Subcutaneous preadipocyte (primary cell): ENCODE measurements around a stretch of chr12.

- CAGE, long polyA plus RNA: no peak
Observed at GRCh38 chr12:124469404-124469954, 97.9 kb downstream of the NCOR2 start.

- CAGE, long polyA plus RNA: no peak
Observed at GRCh38 chr12:124472871-124473308, 94.5 kb downstream of the NCOR2 start.

DNA sequence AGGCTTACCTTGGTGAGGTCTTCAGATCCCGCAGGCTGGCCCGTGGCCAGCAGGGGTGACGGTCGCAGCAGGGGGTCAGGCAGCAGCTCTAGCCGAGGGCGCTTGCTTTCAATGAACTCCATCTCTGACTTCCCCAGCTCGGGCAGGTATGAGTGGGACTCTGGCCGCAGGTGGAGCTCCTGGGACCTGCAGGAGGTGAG, 83.9 kb downstream of the NCOR2 start:
- CAGE, long polyA plus RNA: no peak

DNA sequence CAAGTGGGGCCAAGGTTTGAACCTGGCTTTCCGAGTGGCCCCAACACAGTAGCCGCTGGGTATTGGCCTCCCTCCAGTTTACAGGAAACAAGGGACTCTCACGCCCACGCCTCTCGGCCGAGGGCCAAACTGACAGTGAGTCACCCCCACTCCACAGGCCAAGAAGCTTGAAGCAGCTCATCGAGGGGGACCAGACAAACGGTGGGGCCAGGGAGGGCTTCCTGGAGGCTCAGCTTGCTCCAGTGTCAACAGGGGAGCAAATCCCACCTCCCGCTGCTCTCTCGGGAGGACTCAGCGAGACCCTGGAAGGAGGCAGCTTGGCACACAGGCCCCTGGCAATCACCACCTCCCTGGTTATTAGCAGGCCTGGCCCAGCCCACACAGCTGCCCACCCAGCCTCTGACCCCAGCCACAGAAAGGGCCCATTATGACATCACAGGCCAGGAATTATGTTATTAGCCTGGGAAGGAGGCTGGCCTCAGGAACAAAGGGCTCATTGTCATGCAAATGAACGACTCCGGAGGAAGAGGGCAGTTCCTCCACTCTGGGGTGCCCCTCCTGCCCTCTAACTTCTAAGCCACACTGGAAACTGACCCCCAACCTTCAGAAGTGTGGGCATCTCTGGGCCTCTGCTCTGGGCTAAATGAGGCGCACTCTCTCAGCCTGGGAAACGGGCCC, 54.5 kb downstream of the NCOR2 start:
- CAGE, long polyA plus RNA: no peak

DNA sequence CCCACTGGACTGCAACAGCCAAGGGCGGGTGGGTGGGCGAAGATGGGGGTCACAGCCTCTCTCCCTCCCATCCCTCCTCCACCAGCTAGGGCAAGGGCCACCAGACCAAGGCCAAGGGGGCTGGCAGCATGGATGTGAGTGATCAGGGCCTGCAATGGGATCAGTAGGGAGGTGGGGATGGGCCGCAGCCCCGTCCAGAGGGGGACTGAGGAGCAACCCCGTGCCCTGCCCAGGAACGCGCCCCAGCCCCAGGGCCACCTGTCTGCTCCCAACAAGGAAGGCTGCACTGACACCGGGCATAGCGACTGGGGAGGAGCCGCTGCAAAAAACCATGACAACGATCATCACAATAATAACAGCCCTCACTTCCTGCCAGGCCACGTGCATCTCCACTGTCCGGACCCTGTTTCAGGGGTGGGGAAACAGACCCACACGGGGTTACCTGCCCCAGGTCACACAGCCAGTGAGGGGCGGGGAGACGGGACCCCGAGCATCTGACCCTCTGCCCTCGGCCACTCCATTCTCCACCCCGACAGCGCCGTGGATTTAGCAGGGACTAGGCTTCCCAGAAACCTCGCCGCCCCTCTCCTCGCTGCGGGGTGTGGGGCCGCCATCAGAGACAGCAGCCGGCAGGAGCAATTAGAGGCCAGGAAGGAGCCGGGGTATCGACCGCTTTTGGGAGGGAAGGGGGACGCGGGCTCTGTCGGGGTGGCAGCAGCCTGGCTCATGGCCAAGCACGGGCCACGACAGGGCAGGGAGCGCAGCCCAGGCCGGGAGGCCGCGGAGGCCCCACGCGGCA, 24.2 kb downstream of the NCOR2 start:
- CAGE, long polyA plus RNA: no peak

- CAGE, long polyA plus RNA: no peak
Observed at GRCh38 chr12:124557117-124557738, 10.2 kb downstream of the NCOR2 start.

DNA sequence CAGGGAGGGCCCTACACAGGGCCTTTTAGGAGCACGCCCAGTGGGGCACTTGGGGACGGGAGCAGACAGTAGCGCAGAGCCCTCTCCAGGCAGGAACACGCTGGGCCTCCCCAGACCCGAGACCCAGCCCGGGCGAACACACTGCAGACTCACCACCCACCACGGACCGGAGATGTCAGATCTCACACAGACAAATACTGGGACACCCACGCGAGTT, 529 bp upstream of the NCOR2 start:
- CAGE, long polyA plus RNA: no peak

DNA sequence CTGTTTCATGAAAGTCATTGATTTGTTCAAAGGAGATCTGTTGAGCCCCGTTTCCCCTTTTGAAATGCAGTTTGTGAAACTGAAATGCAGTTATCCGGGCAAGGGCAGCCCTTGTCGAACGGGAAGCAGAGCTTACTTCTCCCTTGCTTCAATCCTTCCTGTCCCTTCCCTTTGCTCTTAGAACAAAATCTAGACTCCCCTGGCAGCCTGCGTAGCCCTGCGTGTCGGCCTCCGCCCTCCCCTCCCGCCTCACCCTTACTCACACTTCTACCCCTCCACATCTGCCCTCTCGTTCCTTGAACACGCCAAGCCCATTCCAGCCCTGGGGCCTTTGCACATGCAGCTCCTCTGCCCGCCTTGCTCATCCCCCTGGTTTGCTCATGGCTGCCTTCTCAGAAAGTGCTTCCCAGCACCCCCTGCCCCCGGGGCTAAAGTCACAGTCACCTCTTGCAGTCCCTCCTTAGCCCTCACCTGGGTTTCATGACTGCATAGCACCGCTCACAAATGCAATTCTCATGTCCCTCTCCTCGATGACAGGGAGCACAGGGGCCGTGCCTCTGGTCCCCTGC, 49.5 kb upstream of the NCOR2 start:
- CAGE, long polyA plus RNA: no peak

DNA sequence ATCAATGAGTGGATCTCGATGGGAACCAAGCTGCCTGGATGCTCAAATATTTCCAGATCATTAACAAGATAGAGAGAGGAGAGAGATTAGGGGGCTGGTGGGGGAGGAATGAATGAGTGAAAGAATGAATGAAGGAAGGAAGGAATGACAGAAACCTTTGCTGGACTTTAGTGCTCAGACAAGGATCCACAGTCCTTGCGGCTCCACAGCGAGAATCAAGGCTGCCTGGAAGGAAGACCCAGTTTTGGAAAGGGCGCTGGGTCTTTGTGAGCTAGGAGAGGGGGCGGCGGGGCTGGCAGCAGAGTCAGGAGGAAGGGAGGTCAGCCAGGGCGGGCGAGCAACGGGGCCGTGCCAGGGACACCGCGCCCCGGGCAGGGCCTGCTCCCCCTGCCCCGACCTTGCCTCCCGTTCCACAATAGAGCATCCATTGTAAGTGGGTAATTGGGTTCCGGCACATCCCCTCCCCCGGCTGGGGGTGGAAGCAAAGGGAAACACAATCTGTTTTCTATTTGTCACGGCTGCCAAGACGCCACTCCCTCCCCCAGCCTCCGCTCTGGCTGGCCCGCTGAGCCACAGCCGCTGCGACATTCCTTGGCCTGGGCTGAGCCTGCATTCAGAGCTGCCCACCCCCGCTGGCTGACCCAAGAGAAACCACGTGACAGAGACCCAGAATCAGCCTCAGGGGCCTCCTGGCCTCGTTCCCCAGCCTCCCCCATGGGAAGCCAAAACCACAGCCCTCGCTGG, 117.9 kb downstream of the SCARB1 start:
- CAGE, long polyA plus RNA: no peak

DNA sequence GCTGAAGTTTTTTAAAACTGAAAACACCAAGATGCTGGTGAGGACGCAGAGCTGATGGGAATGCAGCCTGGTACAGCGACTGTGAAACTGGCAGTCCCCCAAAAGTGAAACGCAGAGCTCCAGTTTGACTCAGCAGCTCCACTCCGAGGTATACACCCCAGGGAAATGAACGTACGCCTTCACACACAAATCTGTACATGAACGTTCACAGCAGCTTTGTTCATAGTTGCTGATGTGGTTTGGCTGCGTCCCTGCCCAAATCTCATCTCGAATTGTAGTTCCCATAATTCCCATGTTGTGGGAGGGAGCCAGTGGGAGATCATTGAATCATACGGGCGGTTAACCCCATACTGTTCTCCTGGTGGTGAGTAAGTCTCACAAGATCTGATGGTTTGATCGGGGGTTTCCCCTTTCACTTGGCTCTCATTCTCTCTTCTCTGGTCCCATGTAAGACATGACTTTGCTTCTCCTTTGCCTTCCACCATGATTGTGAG, 89.0 kb downstream of the SCARB1 start:
- CAGE, long polyA plus RNA: no peak

GRCh38 chr12:124814906-124815652, 48.6 kb downstream of the SCARB1 start:
- CAGE, long polyA plus RNA: no peak

- CAGE, long polyA plus RNA: no peak
Observed at GRCh38 chr12:124833714-124834532, 29.7 kb downstream of the SCARB1 start.

- CAGE, long polyA plus RNA: no peak
Observed at GRCh38 chr12:124862043-124862664, 1.5 kb downstream of the SCARB1 start.

DNA sequence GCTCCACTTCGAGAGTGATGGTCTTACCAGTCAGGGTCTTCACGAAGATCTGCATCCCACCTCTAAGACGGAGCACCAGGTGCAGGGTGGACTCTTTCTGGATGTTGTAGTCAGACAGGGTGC, 2.2 kb downstream of the UBC start:
- CAGE, long polyA plus RNA: no peak

- CAGE, long polyA plus RNA: no peak
Observed at GRCh38 chr12:124912472-124912908, 2.0 kb downstream of the UBC start.

DNA sequence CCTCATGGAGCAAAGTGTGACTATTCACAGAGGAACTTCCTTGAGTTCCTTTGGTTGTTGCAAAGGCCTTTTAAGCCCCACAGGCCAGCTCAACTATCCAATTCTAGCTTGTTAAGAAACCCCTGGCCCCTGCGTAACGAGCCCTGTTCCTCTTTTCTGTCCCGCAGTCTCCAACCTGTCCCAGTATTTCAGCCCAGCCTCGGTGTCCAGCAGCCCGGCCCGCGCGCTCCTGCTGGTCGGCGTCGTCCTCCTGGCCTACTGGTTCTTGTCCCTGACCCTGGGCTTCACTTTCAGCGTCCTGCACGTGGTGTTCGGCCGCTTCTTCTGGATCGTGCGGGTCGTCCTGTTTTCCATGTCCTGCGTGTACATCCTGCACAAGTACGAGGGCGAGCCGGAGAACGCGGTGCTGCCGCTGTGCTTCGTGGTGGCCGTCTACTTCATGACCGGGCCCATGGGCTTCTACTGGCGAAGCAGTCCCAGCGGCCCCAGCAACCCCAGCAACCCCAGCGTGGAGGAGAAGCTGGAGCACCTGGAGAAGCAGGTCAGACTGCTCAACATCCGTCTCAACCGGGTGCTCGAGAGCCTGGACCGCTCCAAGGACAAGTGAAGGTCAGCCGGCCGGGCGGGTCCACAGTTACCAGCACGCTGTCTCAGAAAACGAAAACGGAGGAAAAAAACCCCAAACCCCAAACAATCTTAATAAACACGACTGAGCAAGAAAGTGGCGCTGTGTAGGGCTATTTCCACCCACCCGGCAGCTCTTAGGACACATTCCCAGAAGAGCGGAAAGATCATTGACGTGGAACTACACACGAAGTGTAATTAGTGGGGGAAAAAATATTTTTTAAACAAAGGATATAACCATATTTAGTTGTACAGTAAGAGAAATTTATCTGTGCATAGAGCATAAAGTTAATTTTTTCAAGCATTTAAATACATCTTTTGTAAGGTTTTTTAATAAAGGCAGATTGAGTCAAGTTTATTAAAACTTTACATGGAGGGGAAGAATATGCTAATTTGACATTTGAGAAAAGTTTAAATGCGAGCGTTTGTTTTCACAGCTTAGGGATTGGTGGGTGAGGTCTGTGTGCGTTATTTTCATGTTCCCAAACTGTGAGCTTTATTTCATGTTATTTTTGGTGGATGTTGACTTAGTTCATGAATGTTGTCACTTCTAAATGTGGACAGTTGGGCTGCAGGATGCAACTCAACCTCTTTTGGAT, 31.8 kb downstream of the BRI3BP start:
- CAGE, long polyA plus RNA: no peak

- CAGE, long polyA plus RNA: no peak
Observed at GRCh38 chr12:125151161-125151782, 34.9 kb upstream of the TMEM132B start.

DNA sequence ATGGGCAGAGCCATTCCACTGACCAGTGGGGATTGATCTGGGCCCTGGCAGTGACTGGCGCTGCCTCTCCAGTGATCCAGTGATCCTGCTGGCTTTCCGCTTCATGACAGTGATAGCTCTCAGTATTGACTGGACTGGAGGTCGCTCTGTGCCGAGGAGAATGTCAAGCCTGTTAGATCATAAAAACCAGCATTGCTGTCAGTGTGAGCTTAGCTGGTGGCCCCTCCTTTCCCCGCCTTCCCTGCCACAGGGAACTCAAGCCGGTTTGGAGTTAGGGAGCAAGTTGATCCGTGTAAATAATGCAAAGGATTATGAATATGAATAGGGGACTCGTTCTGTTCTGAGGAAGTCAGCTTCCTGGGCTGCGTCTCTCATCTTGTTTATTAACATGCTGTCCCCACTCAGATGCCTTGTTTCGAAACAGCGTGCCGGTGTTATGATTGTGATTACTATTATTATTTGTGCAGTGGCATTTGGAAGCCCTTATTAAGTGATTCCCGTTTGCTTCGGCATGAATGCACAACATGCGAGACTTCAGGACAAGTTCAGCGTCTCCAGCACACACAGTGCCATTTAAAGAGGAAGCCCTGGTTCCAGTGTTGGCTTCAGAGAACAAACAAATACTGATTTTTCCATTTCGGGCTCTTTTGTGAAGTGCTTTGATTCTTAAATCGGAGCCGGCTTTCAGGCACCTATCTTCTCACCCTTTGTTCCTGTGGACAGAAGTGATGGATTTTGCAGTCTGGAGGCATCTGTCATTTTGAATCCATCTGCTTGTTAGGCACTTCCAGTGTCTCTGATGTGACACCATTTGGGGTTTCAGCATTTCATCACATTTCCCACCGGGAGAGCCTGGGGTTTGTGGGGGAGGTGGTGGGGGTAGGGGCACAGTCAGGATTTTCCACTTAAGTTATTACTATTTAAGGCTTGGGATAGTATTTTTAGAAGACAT, 60.1 kb downstream of the TMEM132B start:
- CAGE, long polyA plus RNA: no peak

GRCh38 chr12:125848260-125848667, 662.1 kb downstream of the TMEM132B start:
- CAGE, long polyA plus RNA: no peak

- CAGE, long polyA plus RNA: no peak
Observed at GRCh38 chr12:125861514-125862203, 675.5 kb downstream of the TMEM132B start.